Hepatocyte (in vitro differentiated cells and primary cell): ENCODE measurements around a stretch of chr19.

- RAMPAGE, long total RNA = no peak
- RRBS = 95% methylated on average over 5 of the region's 34 CpGs
Observed at GRCh38 chr19:1433898-1434543, 4.2 kb upstream of the RPS15 start.

- RAMPAGE, long total RNA = no peak
- RRBS = 4% methylated on average over 23 of the region's 92 CpGs
Observed at GRCh38 chr19:1470151-1471147, 8.6 kb downstream of the C19orf25 start.

GRCh38 chr19:1524185-1524592, 312 bp downstream of the PLK5 start:
- RAMPAGE, long total RNA = no peak
- RRBS = 6% methylated on average over 44 of the region's 61 CpGs

GRCh38 chr19:1587567-1588403, 4.9 kb downstream of the MBD3 start:
- RAMPAGE, long total RNA = no peak
- RRBS = 0% methylated on average over 3 of the region's 15 CpGs

DNA sequence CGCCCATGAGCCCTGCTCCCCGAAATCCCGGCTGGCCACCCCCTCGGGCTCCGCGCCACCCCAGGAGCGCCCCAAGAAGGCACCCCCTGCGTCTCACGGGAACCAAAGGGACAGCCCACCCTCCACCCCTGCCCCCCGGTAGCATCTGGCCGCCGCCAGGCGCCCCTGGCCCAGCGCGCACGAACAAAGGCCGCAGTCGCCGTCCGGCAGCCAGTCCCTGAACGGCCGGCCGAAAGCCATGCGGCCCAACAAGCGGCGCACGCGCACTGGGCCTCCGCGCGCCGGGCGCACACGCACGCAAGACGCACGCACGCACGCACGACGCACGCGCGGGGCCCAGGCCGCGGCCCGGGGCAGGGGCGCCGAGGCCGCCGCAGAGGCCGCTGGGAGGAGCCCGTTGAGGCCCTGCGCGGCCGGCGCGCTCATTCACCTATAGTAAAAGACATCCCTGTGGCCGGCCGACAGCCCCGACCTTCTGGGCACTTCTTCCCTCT, 526 bp downstream of the MBD3 start:
- RAMPAGE, long total RNA = no peak
- RRBS = under 1% methylated on average over 55 of the region's 61 CpGs

- RAMPAGE, long total RNA = no peak
- RRBS = no CpG with 5 or more reads among the region's 24 CpGs
Observed at GRCh38 chr19:1609147-1610040, 4.1 kb upstream of the UQCR11 start.

DNA sequence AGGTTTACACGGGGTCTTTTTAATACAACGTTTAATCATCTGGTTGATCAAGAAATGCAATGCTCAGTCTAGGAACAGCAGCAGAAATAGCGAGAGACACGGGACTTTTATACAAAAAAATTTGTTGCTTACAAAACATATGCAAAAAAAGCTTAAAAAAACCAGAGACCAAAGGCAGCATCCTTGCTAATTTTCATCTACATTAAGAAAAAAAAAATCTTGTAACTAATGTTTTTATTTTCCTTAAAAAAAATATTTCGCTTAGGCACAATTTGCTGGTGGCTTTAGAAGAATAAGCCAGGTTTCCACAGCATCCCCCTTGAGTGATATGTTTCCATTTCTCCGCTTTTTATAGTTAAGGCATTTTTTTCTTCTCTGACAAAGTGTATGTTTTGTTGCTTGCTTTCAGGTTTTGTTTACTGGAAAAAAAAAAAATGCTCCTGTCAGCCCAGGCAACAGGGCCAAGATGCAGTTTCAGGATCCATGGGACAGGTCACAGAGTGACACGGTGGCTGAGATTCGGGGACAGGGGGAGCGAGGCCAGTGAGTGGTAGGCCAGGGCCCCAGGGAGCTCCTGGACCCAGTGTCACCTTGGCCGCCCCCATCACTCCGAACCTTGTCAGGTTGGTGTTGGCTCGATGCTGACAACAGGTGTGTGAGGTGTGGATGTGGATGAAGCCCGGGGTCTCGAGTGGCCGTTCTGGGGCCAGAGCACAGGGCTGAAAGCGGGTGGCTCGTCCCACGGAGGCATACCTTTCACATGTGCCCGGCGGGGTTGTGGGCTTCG, 5.9 kb upstream of the UQCR11 start:
- RAMPAGE, long total RNA = no peak
- RRBS = 93% methylated on average over 6 of the region's 21 CpGs

GRCh38 chr19:1632854-1633387, 19.5 kb downstream of the TCF3 start:
- RAMPAGE, long total RNA = no peak
- RRBS = no CpG with 5 or more reads among the region's 19 CpGs

DNA sequence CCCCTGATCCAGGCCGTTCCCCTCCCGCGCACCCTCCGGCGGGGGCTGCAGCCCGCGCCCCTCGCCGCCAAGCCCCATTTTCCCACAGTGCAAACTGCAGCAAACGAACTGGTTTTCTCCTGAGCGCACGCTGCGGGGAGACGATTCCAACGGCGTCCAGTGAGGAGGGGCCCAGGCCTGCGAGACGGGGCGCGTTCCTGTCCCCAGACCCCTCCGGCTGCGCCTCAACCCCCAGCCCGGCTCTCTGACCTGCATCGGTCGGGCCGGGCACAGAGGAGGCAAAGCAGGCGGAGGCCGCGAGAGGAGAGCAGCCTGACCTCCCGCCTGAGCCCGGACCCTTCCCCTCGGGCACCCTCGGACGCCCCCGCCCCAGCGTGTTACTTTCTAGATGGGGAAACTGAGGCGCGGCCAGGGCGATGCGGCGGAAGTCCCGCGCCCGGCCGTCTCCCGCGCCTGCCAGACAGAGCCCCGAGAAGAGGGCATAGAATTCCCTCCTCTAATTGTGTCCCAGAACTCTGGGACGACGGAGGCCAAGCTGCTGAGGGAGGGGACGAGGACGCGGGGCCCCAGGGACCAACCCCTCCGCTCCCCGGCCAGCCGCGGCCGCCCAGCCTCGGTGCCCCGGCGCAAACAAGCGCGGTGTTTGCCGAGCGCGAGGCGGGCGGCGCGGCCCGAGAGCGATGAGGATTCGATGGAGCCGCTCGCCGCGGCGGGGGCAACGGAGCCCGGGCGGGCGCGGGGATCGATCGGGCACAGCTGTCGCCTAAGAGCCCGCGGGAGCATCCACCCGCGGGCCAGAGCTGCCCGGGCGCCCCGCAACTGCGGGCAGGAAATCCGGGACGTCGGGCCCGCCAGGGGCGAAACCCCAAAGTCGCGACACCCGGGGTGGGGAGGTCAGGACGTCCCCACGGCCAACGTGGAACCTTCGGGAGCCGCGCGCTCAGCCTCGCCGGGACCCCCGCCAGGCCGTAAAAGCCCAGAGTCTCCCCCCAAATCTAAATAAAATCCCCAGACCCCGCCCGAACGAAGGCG, 4.0 kb upstream of the ONECUT3 start:
- RAMPAGE, long total RNA = no peak
- RRBS = 3% methylated on average over 60 of the region's 117 CpGs

DNA sequence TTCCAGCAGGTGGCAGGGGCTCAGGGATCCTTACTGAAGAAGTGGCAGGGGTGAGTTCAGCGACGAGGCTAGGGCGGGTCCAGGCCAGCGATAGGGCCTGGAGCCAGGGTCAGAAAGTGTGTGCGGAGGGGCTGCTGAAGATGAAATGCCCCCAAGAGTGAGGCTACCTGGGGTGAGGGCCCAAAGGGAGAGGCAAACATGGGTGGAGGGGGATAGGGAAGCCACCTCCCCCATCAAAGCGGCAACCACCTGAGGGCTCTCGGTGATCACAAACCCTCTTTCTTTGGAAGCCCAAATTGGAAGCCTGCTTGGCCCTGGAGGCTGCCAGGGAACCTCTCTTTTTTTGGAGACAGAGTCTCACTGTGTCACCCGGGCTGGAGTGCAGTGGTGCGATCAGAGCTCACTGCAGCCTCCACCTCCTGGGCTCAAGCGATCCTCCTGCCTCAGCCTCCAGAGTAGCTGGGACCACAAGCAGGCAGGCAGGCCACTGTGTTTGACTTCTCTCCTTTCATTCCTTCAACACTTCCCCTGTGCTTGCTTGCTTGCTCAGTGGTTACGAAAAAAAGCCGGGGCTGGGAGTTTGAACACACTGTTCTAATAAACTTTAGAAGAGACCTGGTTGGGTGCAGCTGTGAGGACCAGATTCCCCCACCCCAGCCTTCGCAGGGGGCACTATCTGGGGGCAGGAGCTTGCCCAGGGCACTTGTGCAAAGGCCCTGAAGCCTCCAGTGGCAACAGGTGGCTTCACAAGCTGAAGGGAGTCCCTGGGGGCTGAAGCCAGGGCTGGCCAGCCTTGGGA, 1.4 kb upstream of the ATP8B3 start:
- RAMPAGE, long total RNA = no peak
- RRBS = no CpG with 5 or more reads among the region's 13 CpGs

GRCh38 chr19:1826594-1826864, 14.5 kb upstream of the ATP8B3 start:
- RAMPAGE, long total RNA = no peak
- RRBS = no CpG with 5 or more reads among the region's 9 CpGs

DNA sequence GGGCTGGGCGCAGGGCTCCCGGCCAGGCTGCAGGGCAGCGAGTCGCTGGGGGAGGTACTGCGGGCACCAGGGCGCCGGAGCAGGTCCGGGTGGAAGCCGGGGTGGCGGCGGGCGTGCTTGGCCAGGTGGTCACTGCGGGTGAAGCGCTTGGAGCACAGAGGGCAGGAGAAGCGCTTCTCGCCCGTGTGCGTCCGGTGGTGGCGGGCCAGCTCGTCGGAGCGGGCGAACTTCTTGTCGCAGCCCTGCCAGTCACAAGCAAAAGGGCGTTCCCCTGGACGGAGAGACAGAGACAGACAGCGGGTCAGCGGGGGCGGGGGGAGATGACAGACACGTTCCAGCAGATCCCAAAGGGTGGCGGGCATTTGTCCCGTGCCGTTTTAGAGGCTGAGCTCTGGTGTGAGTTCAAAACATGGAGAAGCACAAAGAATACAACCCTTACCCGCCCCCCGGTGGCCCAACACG, 6.2 kb upstream of the REXO1 start:
- RAMPAGE, long total RNA = no peak
- RRBS = 70% methylated on average over 15 of the region's 37 CpGs

DNA sequence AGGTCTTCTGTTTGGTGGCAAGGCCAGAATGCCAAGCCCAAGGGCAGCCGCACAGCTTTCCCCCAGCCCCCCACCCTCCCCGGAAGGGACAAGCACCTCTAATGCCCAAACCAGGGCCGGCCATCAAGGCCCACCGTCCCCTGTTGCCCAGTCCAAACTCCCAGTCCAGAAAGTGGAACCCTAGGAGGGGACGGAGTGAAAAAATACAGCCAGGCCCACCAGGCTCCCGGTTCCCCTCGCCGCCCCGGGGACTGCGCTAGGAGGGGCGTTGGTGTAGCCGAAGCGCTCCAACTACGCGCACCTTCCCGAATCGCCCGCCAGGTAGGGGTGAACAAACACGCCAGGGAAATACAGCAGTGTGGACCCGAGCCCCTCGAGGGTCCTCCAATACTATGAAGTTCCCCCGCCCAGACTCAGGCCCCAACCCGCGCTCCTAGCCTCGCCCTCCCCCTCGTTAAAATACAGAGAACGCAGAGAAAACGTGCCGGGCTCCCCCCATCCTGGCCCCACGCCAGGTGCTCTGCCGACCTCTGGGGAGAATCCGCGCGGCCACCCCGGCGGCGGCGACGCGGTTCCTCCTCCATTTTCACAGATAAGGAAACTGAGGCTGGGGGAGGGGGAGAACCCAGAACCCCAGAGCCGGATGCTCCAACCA, 1.2 kb downstream of the KLF16 start:
- RAMPAGE, long total RNA = no peak
- RRBS = 12% methylated on average over 17 of the region's 41 CpGs

- RAMPAGE, long total RNA = no peak
- RRBS = 2% methylated on average over 7 of the region's 63 CpGs
Observed at GRCh38 chr19:1875895-1876502, 9.3 kb downstream of the ABHD17A start.

DNA sequence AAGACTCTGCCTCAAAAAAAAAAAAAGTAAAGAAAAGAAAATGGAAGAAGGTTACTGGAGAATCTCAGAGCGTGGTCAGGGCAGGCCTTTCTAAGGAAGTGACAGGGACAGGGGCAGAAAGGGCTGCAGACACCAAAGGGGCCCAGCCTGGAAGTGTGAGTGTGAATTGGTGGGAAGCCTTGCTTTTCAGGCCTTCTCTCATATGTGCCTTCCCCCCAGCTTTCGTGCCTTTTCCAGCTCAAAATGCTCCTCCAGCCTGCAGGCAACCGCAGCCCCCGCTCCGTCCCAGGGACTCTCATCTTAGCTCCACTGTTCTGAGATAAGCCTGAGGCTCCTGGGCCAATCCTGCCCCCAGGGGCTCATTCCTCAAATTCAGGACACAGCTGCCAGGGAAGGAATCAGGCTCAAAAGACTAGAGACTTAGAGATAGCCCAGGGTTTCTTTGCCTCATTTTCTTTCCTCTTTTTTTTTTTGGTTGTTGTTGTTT, 2.0 kb upstream of the ABHD17A start:
- RAMPAGE, long total RNA = no peak
- RRBS = no CpG with 5 or more reads among the region's 5 CpGs

GRCh38 chr19:1907283-1907733, 2.1 kb downstream of the ADAT3 start:
- RAMPAGE, long total RNA = no peak
- RRBS = 84% methylated on average over 5 of the region's 13 CpGs

DNA sequence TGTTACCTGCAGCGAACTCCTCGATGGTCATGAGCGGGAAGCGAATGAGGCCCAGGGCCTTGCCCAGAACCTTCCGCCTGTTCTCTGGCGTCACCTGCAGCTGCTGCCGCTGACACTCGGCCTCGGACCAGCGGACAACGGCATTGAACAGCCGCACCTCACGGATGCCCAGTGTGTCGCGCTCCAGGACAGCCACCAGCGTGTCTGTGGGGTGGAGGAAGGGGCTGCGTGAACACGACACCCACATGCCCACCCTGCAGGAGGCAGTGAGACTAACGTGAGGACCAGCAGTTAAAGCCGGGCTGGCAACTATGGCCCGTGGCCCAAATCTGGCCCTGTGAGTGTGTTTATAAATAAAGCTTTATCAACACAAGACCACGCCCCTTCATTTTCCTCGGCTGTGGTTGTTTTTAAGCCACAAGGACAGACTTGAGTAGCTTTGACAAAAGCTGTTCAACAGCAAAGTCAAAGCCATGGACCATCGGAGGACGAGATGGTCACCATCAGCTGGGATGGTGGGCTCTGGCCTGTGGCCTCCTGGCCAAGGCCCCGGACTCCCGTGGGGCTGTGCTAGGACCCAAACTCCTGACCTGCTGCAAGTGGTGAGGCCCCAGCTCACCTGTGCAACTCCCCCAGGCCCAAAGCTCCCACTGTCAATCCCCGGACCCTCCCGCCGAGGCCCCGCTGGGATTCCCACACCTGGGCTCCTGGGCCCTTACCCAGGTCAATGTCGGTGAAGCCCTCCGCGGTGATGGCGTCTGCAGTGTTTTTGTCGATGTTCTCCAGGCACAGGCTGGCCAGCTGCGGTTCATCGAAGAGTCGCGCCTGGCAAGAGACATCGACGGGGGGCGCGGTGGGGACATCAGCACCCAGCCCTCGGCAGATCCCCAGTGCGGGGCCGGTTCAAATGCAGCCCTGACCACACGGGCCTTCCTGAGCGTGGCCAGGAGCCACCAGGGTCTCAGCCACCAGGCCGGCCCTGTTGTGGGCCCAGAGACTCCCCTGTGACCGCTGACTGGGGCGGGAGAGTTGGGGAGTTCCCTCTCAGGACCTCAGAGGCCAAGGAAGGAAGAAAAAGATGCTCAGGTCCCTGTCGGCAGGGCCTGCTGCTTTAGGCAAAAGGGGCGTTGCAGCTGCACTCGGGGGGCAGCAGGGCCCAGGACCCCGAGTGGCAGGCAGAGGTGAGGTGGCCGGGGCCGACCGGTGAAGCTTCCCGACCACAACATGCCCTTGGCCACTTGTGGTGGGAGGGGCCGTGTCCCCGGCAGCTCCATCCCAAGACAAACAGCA, 25.1 kb downstream of the BTBD2 start:
- RAMPAGE, long total RNA = no peak
- RRBS = 94% methylated on average over 7 of the region's 62 CpGs

DNA sequence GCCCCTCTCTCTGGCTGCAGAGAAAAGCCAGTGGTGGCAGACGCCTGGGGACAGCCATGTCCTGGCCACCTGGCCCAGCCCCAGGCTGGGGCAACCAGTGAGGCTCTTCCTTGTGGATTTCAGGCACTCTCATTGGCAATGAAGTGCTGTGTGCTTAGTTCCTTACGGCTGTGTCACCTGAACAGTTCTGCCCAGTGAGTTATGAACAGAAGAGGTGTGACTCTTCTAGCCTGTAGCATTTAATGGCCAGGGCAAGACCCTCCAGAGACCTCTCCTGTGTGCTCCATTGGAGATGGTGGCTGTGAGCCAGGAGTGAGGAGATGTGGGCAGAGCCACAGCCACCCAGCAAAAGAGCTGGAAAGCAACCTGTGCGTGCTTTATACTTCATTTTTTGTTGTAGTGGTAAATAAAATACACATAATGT, 6.2 kb upstream of the BTBD2 start:
- RAMPAGE, long total RNA = no peak
- RRBS = no CpG with 5 or more reads among the region's 3 CpGs

GRCh38 chr19:2035346-2036070, 15.5 kb downstream of the MKNK2 start:
- RAMPAGE, long total RNA = no peak
- RRBS = no CpG with 5 or more reads among the region's 21 CpGs

GRCh38 chr19:2070875-2071736, 20.1 kb upstream of the MKNK2 start:
- RAMPAGE, long total RNA = no peak
- RRBS = no CpG with 5 or more reads among the region's 20 CpGs